ENCODE measurements around a stretch of chr1.

DNA sequence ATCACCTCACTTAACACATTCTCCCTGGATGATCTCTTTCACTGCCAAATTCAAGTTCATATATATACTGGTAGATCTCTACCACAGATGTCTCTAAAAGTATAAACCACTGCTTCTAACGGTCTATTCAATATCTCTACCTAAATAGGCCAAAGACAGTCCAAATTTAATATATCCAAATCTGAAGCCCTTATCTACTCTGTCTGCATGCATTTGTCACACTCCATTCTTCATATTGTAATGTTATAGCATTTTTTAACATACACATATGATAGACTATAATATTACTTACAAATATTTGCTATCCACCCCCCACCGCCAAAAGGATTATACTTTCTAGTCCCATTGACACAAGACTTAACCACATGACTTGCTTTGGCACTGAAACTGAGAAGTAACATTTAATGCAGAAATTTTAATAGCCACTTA is 106.0 kb downstream of the ASH1L start:
- RRBS: no CpG with 5 or more reads among the region's 2 CpGs

GRCh38 chr1:155536004-155536692 is 26.5 kb downstream of the ASH1L start:
- RRBS: no CpG with 5 or more reads among the region's 5 CpGs

GRCh38 chr1:155679384-155679845 is 9.2 kb downstream of the YY1AP1 start:
- RRBS: no CpG with 5 or more reads among the region's 2 CpGs

- RRBS: no CpG with 5 or more reads among the region's 8 CpGs
Measured at GRCh38 chr1:155940215-155941075, 993 bp upstream of the RXFP4 start.

DNA sequence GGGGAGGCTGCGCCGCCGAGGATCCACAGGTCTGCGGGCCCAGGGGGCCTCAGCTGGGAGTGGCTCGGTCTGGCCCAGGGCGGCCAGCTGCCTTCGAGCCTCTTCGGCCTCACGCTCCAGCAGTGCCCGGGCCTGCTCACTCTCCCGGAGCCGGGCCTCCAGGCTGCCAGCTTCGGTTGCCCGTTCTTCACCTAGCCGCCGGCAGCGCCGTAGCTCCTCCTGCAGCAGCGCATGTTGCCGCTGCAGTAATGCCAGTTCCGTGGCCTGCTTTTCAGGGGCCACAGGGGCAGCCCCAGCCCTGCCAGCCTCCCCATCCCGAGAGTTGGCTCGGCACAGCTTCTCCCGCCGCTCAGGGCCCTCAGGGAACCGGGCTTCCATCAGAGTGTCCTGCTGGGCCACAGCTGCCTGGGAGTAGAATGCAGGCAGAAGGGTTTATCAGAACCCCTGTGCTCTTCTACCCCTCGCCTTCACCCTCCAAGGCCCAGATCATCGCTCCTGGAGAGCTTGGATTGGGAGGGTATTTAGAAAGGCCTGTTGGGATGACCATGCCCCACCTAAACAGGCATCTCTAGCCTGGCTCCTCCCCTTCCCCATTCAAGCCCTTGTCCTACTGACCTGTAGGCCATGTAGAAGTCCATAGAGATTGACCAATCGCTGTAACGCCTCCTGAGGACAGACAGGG is 9.6 kb downstream of the RXFP4 start:
- RRBS: 85% methylated on average over 5 of the region's 30 CpGs

- RRBS: no CpG with 5 or more reads among the region's 2 CpGs
Measured at GRCh38 chr1:155968515-155968879, 9.8 kb downstream of the ARHGEF2 start.

GRCh38 chr1:155970120-155971435 is 7.8 kb downstream of the ARHGEF2 start:
- RRBS: no CpG with 5 or more reads among the region's 20 CpGs

DNA sequence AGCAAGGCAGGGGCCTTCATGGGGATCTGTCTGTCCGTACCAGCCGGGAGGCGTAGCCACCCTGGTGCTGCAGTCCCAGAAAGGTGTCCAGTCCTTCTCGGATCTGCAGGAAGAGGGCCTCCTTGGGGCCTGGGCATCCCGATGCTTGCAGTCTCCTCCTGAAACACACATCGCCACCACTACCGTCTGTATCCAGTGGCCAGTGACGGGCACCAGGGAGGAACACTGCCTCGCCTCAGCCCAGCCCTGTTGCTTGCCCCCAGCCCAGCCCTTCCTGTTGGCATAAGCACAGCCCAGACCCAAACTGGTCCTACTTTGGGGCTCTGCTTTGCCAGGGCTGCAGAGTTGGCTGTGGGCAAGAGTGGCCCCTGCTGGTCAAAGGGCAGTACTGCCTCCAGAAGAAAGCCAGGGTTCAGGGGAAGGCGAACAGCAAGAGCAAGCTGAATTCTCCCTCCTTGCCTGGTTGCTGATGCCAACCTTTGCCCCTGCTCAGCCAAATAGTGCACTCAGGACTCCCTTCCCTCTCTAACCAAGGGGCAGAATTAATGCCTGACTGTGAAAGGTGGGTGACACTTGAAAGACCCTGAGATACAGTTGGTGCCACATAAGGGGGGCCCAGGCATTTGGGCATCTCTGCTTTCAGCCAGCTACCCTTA is 11.0 kb upstream of the ARHGEF2 start:
- RRBS: no CpG with 5 or more reads among the region's 10 CpGs

DNA sequence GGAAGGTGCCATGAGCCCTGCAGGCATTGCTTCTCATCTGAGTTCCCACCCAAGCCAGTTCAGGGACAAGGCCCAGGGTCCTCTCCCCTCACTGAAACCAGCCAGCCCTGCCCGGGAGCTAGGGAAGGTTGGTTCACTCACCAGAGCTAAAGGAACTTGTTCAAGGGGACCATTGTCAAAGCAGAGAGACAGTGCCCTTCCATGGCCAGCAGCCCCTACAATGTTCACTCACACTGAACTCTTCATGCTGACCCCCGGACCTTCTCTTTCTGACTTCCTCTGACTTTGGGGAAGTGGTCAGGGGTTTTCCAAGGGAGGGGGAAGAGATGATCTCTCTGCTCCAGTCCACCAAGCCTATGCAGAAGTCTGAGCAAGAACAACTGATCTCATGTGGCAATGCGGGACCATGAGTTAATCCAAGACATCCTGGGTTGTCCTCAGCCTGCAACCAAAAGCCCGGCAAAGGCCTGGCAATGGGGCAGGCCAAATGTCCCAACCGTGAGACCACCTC is 11.6 kb upstream of the ARHGEF2 start:
- RRBS: no CpG with 5 or more reads among the region's 5 CpGs

- RRBS: no CpG with 5 or more reads among the region's 1 CpG
Measured at GRCh38 chr1:156003944-156004403, 16.8 kb downstream of the SSR2 start.

DNA sequence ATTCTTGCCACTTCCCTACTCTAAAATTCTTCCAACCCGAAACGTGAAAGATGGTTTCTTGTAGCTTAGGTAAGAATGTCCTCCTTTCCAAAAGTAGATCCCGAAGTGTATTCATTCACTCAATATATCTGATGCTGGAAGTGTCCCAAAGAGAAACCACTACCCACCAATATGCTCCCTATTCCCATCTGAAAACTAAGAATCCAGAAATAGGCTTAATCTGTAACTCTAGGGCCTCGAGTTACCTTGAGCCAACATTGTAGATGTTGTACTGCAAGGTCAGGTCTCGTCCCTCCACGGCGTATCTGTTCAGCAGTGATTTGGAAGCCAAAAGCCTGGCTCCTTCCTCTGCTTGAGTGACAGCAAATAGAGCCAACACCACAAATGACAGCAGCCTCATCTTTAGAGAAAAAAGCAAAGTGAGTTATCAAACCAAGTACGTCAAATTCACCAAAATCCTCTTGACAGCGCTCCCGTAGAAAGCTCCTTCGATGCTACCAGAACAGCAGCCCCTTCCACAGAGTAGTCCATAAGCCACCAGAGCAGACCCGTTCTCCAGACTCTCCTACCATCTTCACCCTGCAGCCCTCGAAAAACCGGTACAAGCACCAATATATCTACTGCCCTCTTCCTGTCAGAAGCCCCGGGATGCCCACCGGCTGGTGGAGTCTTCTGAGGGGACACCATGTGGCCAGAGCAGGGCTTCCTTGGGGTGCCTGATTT is 822 bp downstream of the SSR2 start:
- RRBS: 0% methylated on average over 1 of the region's 16 CpGs

- RRBS: 93% methylated on average over 8 of the region's 19 CpGs
Measured at GRCh38 chr1:156077421-156077904, 4.8 kb downstream of the MEX3A start.

GRCh38 chr1:156097581-156098202 is 15.4 kb upstream of the MEX3A start:
- RRBS: no CpG with 5 or more reads among the region's 7 CpGs

DNA sequence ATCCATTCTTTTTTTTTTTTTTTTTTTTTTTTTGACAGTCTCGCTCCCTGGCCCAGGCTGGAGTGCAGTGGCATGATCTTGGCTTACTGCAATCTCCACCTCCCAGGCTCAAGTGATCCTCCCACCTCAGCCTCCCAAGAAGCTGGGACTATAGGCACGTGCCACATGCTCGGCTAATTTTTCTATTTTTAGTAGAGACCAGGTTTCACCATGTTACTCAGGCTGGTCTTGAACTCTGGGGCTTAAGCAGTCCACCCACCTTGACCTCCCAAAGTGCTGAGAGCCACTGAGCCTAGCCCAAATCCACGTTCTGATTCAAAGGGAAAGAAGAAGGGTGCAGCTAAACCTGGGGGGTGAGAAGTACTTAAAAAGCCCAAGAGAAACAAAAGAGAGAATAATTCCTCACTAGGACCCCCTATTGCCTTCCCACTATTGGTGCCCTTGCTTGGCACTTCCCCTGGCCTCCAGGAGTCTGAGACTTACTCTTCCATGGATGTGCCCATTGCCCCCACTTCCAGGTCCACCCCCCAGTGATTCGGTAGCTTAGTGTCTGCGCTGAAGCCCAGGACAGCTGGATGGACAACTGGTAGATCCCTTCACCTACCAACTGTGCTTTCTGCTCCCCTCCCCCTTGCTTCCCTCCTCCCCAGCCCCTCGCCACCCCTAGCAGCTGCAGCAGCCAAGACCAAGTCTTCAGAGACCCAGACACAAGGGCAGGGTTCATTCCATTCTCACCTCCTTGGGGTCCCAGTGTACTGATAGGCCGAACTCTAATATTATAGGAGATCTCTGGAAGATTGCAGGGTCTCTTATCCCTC is 6.7 kb downstream of the LMNA start:
- RRBS: no CpG with 5 or more reads among the region's 8 CpGs

GRCh38 chr1:156130539-156130965 is 16.0 kb downstream of the LMNA start:
- RRBS: no CpG with 5 or more reads among the region's 6 CpGs

- RRBS: no CpG with 5 or more reads among the region's 14 CpGs
Measured at GRCh38 chr1:156199895-156200572, 6.1 kb downstream of the SLC25A44 start.

GRCh38 chr1:156211531-156212241 is 1.1 kb upstream of the PMF1 start:
- RRBS: no CpG with 5 or more reads among the region's 5 CpGs

- RRBS: no CpG with 5 or more reads among the region's 9 CpGs
Measured at GRCh38 chr1:156250422-156251129, 2.7 kb upstream of the PAQR6 start.

GRCh38 chr1:156466458-156467569 is 33.8 kb downstream of the MEF2D start:
- RRBS: no CpG with 5 or more reads among the region's 20 CpGs

DNA sequence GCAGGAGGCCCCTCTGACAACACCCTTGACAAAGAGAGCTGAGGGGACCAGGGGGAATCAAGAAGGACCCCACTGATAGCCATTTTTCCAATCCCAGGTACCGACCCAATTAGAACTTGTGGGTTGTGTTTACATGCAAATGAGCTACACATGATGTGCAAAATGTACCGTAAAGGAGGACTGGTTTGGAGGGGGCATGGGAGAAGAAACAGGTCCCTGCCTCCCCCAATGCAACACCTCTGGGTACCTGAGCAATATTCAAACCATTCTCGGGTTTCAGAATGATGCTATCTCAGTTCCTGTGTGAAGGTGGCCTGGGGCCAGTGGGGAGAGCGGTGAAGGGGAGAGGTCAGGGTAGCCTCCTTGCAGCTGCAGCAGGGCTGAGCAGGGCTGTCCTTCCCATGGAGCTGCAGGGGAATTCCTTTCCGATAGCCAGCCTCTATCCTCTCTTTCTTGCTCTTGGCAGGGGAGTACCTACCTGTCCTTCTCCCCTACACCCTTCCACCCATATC is 12.1 kb downstream of the MEF2D start:
- RRBS: no CpG with 5 or more reads among the region's 5 CpGs